ENCODE measurements around a stretch of chr9.

- PRO-cap, 6 experiments, result no peak in any of the 6 experiments
- RAMPAGE, long total RNA, 2 experiments, result no peak in any of the 2 experiments
- RRBS, result no CpG with 5 or more reads among the region's 7 CpGs
Observed at GRCh38 chr9:62871-63276, 33.6 kb upstream of the WASHC1 start.

GRCh38 chr9:209233-209891 lies 5.3 kb upstream of the DOCK8 start:
- PRO-cap, 6 experiments, result peak in 2 of 6 experiments; most common plus-strand start chr9:209620 (in 1); most common minus-strand start chr9:209461 (in 2)
- RAMPAGE, long total RNA, 2 experiments, result no peak in any of the 2 experiments
- RRBS, result no CpG with 5 or more reads among the region's 14 CpGs

- PRO-cap, 6 experiments, result no peak in any of the 6 experiments
- RAMPAGE, long total RNA, 2 experiments, result no peak in any of the 2 experiments
- RRBS, result no CpG with 5 or more reads among the region's 7 CpGs
Observed at GRCh38 chr9:281817-282481, 67.3 kb downstream of the DOCK8 start.

DNA sequence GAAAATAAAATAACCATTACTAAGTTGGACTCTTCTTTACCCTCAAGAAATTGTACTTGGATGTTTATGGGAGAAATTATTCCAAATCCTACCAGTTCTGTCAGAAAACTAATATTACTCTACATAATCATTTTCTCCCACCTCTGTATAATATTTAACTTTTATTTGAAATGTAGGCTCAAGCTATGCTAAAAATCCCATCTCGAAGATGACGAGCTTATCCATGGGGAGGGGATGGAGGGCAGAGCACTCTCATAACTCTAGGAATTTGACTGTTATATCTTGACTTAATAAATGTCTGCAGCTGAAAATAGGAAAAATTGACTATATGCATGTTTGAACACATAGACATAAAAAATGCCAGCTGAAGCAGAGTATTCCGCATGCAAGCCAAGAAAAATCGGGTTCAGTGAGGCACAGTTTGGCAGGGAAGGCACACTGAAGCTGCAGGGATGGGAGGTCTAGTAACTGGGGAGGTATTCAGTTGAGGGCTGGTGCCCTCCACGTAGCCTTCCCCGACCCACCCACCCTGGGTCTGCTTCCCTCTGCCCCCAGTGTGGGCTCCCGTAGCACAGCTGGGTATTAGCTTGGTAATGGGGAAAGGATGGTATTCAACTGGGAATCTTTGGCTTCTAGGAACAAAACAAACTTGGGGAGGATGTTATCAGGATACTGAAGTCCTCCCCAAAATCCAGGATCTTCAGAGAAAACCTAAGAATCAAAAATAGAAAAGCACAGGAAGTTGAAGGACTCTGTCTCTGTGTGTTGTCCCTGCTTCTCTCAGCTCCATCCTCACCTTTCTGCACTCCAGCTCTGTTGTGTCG lies 74.4 kb downstream of the KANK1 start:
- PRO-cap, 6 experiments, result no peak in any of the 6 experiments
- RAMPAGE, long total RNA, 2 experiments, result no peak in any of the 2 experiments
- RRBS, result no CpG with 5 or more reads among the region's 8 CpGs

- PRO-cap, 6 experiments, result peak in 6 of 6 experiments; most common plus-strand start chr9:593972 (in 4); most common minus-strand start chr9:593997 (in 1)
- RAMPAGE, long total RNA, 2 experiments, result start-site peak on the plus strand in 2 of 2 experiments, at chr9:593998-594046 at its widest, 89 to 483 reads per replicate
- RRBS, result no CpG with 5 or more reads among the region's 2 CpGs
Observed at GRCh38 chr9:593794-594336, 89.4 kb downstream of the KANK1 start.

DNA sequence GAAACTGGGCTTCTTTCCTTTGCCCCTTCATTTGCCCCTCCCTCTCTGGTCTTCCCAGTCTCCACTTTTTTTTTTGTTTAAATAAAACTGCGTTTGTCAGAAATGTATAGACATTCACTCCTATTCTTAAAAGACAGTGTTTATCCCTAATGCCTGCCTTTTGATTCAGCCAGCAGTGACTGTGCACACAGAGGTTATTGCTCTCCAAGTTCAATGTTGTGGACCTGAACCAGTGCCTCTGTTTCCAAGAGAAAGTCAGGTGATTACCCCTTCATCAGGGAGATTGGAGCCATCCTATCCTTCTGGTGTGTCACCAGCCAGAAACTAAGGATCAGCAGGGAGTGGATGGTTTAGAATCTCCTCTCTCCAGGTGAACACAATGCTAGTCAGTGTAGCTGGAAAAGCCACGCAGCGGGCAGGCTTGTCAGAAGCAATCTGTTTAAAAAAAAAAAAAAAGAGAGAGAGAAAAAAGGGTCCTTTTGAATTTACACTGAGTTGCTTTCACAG lies 167.5 kb upstream of the DMRT1 start:
- PRO-cap, 6 experiments, result no peak in any of the 6 experiments
- RAMPAGE, long total RNA, 2 experiments, result no peak in any of the 2 experiments
- RRBS, result no CpG with 5 or more reads among the region's 3 CpGs

DNA sequence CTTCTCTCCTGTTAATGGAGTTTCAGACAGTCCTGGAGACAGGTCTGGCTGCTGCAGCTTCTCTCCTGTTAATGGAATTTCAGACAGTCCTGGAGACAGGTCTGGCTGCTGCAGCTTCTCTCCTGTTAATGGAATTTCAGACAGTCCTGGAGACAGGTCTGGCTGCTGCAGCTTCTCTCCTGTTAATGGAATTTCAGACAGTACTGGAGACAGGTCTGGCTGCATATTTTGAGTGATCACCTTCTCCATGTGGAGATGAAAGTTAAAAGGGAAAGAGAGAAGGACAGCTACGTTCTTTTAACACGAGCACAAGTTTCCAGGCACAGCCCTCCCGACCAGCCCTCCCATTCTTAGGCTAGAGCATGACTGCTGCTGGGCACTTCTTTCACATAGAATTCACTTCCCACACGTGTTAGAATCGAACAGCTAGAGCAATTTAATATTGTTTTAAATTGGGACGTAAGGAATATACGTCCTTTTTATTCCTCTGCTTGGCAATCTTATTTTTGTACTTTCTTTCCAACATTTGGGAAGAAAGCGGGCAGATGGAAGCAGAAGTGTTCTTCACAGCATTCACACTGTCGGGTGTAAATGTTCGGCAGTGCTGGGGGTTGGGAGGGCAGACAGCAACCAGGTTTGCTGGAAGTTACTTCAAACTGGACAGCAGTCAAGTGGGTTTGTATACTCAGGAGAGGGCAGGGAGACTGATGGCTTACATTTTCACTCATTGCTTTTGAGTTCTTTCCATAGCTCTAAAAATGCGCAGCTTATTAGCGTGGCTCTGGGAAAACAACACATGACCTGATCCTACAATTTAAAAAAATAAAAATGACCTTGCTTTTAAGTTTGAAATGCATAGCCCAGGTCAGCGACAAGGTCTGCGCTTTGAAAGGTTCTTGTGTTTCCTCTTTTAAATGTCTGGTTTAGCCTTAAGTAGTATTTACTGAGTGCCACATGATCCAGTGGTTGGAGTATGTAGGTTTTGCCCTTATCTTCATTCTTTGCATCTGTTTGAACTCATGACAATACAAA lies 133.1 kb upstream of the DMRT1 start:
- PRO-cap, 6 experiments, result peak in 3 of 6 experiments; most common plus-strand start position 594 of the sequence (in 1); most common minus-strand start position 589 of the sequence (in 2)
- RAMPAGE, long total RNA, 2 experiments, result no peak in any of the 2 experiments
- RRBS, result no CpG with 5 or more reads among the region's 14 CpGs

- PRO-cap, 6 experiments, result no peak in any of the 6 experiments
- RAMPAGE, long total RNA, 2 experiments, result no peak in any of the 2 experiments
- RRBS, result no CpG with 5 or more reads among the region's 52 CpGs
Observed at GRCh38 chr9:1042196-1042757, 7.9 kb upstream of the DMRT2 start.

DNA sequence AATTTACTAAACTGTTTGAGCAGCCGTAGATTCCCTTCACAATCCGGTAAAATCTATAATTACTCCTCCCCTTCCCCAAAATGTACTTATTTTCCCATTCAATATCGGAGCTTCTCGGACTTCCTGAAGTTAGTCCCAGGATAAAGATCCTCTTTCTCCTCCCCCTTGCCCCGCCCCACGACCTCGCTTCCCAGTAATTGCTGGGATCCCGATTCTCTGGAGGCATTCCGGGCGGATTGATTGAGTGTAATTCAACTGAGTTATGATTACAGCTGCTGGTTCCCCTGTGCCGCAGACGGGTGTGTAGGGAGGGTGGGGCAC lies 2.7 kb upstream of the DMRT2 start:
- PRO-cap, 6 experiments, result peak in 1 of 6 experiments; most common plus-strand start position 225 of the sequence (in 1)
- RAMPAGE, long total RNA, 2 experiments, result no peak in any of the 2 experiments
- RRBS, result no CpG with 5 or more reads among the region's 12 CpGs

DNA sequence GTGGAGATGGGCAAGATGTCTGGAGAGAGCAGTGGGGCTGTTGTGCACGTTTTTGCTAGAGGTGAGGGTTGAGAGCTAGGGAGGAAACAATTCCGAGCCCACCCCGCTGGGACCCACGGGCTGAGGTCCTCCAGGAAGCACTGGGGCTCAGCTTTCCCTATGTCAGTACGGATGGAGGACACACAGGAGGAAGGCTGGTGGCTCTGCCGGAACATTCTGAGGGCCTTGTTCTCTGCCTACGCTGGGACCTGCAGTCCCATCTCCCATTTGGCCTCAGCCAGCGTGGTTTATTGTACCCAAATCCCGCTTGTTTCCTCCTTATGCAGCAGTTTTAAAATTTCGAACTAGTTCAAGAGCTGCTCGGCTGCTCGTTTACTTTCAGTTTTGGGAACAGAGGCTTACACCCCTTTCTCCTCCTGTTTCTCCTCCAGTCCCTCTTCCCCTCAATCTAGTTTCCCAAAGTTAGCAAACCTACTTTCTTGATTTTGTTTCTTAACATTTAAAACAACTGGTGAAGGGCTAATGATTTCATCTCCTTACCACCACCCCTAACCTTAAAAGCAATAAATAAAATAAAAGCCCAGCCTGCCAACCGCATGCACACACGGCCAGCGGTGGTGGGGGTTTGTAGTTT lies 2.2 kb upstream of the DMRT2 start:
- PRO-cap, 6 experiments, result no peak in any of the 6 experiments
- RAMPAGE, long total RNA, 2 experiments, result no peak in any of the 2 experiments
- RRBS, result no CpG with 5 or more reads among the region's 15 CpGs

GRCh38 chr9:1051105-1052417 lies 1.4 kb downstream of the DMRT2 start:
- PRO-cap, 6 experiments, result no peak in any of the 6 experiments
- RAMPAGE, long total RNA, 2 experiments, result no peak in any of the 2 experiments
- RRBS, result 2% methylated on average over 39 of the region's 108 CpGs

DNA sequence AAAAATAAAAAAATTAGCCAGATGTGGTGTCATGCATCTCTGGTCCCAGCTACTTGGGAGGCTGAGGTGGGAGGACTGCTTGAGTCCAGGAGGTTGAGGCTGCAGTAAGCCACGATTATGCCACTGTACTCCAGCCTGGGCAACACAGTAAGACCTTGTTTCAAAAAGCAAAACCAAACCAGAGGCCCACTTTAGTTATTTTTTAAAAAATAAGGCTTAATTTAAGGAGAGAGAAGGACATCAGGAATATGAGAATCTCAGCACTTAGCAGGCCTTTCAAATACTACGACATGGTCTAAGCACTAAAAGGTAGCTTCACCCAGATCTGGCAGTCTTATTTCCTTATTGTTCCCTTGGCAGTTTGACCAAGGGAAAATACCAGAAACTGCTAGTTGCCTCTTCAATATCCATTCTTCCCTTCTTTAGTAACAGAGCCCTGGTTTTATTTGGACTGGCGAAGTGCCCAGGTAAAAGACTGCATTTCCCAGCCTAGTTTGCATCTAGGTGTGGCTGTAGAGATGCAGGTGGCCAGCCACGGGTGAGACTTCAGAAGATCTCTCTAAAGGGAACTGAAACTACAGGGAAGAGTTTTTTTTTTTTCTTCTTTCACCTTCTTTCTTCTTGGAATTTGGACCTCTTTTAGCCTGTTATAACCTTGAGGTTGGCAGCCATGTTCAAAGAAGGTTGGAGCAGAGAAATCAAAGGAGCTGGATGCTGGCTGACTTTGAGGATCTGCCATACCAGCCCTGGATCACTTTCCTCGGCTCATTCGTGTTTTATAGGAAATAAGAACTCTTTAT lies 21.5 kb downstream of the DMRT2 start:
- PRO-cap, 6 experiments, result no peak in any of the 6 experiments
- RAMPAGE, long total RNA, 2 experiments, result no peak in any of the 2 experiments
- RRBS, result no CpG with 5 or more reads among the region's 6 CpGs

- PRO-cap, 6 experiments, result peak in 6 of 6 experiments; most common plus-strand start chr9:2017013 (in 4); most common minus-strand start chr9:2017006 (in 6)
- RAMPAGE, long total RNA, 2 experiments, result no peak in any of the 2 experiments
- RRBS, result 2% methylated on average over 27 of the region's 54 CpGs
Observed at GRCh38 chr9:2016663-2017263, 1.6 kb downstream of the SMARCA2 start.

DNA sequence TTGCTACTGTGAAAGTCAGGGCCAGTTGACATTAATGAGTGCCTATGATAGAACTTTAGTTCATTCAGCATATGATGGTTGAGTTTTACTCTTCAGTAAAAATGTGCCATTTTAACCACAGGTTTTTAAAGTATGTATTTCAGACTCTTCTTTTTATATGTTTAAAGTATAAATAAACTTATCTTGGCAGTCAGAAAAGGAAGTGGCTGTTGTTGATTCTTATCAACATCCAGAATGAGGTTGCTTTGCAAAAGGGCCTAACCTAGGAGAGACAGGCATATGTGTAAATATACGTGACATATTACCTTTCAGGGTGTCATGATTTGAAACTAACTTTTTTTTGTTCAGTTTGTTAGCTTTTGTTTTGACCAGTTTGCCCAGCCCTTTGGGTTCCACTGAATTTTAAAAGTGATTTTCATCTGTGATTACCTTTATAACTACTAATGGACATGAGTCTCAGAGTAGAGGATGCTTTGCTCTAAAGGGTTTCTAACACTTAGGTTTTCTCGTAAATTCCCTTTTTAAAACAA lies 7.4 kb downstream of the SMARCA2 start:
- PRO-cap, 6 experiments, result no peak in any of the 6 experiments
- RAMPAGE, long total RNA, 2 experiments, result no peak in any of the 2 experiments
- RRBS, result no CpG with 5 or more reads among the region's 2 CpGs

DNA sequence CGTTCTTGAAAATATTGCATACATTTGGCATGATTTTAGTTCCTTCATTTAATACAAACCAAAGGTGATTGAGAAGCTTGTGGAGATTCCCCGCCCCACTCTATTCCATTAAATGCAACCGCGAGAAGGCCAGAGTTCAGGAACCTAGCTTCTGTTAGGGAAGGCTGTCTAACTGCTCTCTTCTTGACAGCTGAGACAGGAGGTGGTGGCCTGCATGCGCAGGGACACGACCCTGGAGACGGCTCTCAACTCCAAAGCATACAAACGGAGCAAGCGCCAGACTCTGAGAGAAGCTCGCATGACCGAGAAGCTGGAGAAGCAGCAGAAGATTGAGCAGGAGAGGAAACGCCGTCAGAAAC lies 41.3 kb downstream of the SMARCA2 start:
- PRO-cap, 6 experiments, result no peak in any of the 6 experiments
- RAMPAGE, long total RNA, 2 experiments, result no peak in any of the 2 experiments
- RRBS, result no CpG with 5 or more reads among the region's 13 CpGs

DNA sequence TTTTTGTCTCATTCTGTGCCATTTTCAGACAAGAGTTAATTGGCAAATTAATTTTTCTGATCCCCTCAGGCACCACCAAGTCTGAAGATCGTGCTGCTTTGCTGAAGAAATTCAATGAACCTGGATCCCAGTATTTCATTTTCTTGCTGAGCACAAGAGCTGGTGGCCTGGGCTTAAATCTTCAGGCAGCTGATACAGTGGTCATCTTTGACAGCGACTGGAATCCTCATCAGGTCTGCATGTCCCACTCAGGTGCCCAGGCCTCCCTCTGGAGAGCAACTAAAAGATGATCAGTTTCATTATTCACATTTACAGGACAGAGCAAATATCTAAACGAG lies 95.0 kb downstream of the SMARCA2 start:
- PRO-cap, 6 experiments, result no peak in any of the 6 experiments
- RAMPAGE, long total RNA, 2 experiments, result no peak in any of the 2 experiments
- RRBS, result no CpG with 5 or more reads among the region's 3 CpGs

- PRO-cap, 6 experiments, result no peak in any of the 6 experiments
- RAMPAGE, long total RNA, 2 experiments, result no peak in any of the 2 experiments
- RRBS, result no CpG with 5 or more reads among the region's 3 CpGs
Observed at GRCh38 chr9:2260442-2261264, 245.5 kb downstream of the SMARCA2 start.

DNA sequence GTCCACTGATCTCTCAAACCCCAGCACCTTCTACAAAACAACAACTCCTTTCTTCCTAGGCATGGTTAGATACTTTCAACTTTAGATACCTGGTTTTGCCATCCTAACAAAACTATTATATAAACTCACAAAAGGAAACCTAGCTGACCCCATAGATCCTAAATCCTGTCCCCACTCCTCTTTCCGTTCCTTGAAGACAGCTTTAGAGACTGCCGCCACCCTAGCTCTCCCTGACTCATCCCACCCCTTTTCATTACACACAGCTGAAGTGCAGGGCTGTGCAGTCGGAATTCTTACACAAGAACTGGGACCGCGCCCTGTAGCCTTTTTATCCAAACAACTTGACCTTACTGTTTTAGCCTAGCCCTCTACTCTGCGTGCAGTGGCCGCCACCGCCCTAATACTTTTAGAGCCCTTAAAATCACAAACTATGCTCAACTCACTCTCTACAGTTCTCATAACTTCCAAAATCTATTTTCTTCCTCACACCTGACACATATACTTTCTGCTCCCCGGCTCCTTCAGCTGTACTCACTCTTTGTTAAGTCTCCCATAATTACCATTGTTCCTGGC lies 264.0 kb downstream of the SMARCA2 start:
- PRO-cap, 6 experiments, result no peak in any of the 6 experiments
- RAMPAGE, long total RNA, 2 experiments, result no peak in any of the 2 experiments
- RRBS, result no CpG with 5 or more reads among the region's 9 CpGs

GRCh38 chr9:2728240-2728539 lies 10.9 kb downstream of the KCNV2 start:
- PRO-cap, 6 experiments, result no peak in any of the 6 experiments
- RAMPAGE, long total RNA, 2 experiments, result no peak in any of the 2 experiments
- RRBS, result no CpG with 5 or more reads among the region's 2 CpGs

DNA sequence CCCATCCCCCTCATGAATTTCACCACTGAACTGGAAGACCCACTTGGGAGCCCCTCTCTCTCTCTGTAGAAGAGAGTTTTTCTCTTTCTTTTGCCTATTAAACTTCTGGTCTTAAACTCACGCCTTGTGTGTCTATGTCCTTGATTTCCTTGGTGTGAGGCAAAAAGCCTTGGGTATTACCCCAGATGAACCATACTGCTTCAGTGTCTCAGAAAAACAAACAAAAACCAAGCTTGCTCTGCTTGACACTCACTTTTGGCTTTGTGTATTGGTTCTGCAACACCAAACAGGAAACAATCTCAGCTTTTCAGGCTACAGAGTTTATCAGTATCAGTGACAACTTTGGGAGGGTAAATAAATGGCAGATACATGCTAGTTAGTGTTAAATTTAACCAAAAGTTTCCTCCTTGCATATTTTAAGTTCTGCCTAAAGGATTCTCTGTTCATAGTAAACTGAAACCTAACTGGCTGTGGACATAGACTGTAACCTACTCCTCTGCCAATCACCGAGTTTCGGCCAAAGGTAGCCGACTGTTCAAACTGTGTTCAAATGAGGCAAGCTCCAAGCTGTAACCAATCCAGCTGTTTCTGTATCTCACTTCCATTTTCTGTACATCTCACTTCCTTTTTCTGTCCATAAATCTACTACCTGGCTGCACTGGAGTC lies 43.9 kb downstream of the KCNV2 start:
- PRO-cap, 6 experiments, result no peak in any of the 6 experiments
- RAMPAGE, long total RNA, 2 experiments, result no peak in any of the 2 experiments
- RRBS, result no CpG with 5 or more reads among the region's 4 CpGs

Measured in heart left ventricle (tissue), 7 donors.